ENCODE data around the genes IKBIP, SLC17A8, NR1H4 and CHPT1.

- PRO-cap: no peak
Measured at GRCh38 chr12:98575036-98575401, 18.5 kb upstream of the SLC25A3 start.

DNA sequence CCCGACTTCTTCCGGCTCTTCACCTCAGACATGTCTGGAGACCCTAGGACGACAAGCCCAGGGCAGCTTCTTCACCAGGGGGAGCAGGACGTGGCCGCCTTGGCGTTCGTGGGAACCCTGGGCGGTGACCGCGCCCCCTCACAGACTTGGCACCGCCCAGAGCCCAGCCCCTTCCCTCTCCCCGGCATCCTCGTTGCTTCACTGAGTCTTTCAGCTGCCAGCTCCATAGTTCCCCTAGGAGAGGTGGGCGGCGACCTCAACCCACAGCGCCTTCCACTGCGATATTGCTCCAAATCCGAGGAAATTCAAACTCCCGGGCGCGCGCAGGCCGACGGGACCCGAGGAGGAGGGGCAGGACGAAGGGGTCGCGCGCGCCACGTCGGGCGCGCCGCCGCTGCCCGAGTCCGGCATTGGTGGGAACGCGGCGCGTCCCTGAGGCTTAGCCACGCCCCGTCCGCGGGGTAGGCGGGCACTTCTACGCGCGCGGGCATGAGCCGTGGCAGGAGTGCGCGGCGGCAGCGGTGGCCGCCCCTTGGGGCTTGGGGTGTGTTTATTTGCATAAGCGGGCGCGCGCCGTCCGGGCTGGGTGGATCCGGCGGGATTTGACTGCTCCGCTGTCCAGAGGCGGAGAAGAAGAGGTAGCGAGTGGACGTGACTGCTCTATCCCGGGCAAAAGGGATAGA, at the start of gene IKBIP:
IKBIP (minus strand) TSS at position 119 of the 683 bp plus-strand sequence.
- PRO-cap: bidirectional peak, plus-strand start at position 201 of the sequence, minus-strand start at position 119 of the sequence; bidirectional peak, plus-strand start at position 621 of the sequence, minus-strand start at position 404 of the sequence

GRCh38 chr12:98772746-98773108, 127.6 kb downstream of the APAF1 start:
- PRO-cap: no peak

- PRO-cap: unidirectional peak, plus-strand start at chr12:100142095; unidirectional peak, plus-strand start at chr12:100142224; bidirectional peak, plus-strand start at chr12:100142431, minus-strand start at chr12:100142865
Measured at GRCh38 chr12:100141509-100142780, 729 bp downstream of the BLTP3B start.

- PRO-cap: bidirectional peak, plus-strand start at chr12:100164133, minus-strand start at chr12:100164014
Measured at GRCh38 chr12:100163794-100164460, 21.3 kb upstream of the BLTP3B start.

- PRO-cap: no peak
Measured at GRCh38 chr12:100268053-100268554, 1.1 kb downstream of the SCYL2 start.

DNA sequence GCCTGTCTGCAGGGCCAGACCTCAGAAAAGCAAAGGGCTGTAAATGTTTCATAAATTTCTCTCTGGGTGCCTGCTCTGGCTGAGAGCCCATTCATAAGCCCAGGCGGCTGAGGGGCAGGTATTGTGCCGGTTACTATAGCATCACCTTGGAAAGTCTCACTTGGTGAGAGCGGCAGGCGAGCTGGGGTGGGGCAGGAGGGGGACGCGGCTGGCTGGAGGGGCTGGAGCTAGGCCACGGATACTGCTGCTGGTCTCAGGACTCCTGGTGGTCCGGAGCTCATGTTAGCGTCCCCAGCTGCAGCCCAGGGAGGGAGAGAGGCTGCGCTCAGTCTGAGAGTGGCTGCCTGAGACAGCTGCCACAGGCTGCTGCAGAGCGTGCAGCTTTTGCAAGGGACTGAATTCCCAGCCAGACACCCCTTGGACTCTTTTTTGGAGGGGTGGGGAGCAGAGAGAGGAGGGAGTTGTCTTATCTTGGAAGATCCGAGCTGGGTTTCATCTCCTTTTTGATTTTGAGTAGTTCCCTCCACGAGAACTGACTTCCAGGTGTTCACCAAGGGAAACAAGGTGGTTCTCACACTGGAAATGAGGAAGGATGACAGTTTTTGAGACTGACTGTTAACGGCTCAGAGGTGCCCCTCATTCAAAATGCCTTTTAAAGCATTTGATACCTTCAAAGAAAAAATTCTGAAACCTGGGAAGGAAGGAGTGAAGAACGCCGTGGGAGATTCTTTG, at the start of gene SLC17A8:
SLC17A8 (plus strand) TSS at position 328 of the 732 bp plus-strand sequence.
- PRO-cap: no peak

GRCh38 chr12:100473488-100474217, at the start of gene NR1H4:
Gene NR1H4 (plus strand): TSS chr12:100473866.
- PRO-cap: no peak

GRCh38 chr12:100567216-100567706, 6.2 kb upstream of the GAS2L3 start:
- PRO-cap: no peak

- PRO-cap: no peak
Measured at GRCh38 chr12:101317209-101317587, 37.3 kb downstream of the UTP20 start.

GRCh38 chr12:101540059-101540609, 54.6 kb upstream of the MYBPC1 start:
- PRO-cap: no peak

DNA sequence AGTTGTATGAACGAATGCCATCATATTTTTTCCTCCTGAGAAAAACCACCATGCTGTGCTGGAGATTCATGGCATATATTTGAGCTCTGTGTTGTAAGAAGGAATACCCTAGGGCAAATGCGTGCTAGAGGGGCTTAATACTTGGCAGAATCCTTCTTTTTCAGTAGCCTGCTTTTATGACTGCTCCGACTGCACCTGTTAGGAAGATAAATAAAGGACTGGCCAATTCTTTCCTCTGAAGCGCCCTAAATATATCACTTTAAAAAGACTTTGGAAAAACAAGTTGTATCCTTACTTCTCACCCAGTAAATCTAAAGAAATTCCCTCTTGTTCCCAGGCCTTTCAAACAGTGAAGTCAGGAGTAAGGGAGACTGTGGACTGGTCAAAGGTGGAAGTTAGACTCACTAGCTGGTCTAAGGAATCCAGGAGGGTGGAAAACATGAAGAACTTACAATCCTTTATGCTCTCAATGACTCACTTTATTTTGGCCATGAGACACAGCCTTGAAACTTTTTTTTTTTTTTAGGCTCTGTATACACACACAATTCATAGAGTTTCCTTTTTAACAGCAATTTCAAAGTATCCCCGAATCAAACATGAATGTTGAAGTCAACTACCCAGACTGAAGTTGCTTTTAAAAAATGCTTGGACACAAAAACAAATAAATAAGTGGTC, 5.2 kb downstream of the MYBPC1 start:
- PRO-cap: no peak

GRCh38 chr12:101697548-101698027, at the start of gene CHPT1:
Gene CHPT1 (plus strand): TSS chr12:101697640.
- PRO-cap: bidirectional peak, plus-strand start at chr12:101697675, minus-strand start at chr12:101698256

DNA sequence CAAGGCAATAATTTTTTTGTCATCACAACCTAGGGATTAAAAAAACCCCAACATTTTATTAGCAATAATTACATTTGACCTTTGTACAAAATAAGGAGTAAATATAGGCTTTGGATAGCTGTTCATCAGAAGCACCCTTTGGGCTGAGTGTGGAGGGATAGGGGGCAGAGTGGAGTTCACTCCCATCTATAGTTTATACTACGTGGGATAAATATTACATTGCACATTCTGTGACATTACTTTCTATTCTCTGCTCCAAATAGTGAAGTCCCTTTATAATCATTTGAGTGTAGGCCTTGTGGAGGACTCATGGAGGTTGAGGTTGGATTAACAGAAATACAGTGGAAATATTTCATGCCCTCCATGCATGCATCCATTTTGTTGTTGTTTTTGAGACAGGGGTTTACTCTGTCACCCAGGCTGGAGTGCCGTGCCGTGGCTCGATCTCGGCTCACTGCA, 1.3 kb downstream of the CHPT1 start:
- PRO-cap: no peak

GRCh38 chr12:101791233-101791742, 39.5 kb downstream of the GNPTAB start:
- PRO-cap: no peak

DNA sequence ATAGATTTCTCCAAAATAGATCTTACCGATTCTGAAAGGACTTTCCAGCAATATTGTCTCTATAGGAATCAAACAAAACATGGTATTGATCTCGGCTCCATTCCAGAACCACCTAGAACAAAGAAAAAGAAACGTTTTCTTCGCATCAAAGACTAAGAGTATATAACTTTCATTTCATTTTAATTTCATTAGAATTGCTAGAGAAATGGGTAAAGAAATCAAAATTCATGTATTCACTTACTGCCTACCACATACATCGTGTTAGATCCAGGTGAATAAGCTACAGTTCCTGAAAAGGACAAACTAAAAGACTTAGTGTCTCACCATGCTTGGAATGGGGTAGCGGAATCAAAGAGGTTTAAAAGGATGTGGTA, 34.1 kb downstream of the GNPTAB start:
- PRO-cap: no peak

DNA sequence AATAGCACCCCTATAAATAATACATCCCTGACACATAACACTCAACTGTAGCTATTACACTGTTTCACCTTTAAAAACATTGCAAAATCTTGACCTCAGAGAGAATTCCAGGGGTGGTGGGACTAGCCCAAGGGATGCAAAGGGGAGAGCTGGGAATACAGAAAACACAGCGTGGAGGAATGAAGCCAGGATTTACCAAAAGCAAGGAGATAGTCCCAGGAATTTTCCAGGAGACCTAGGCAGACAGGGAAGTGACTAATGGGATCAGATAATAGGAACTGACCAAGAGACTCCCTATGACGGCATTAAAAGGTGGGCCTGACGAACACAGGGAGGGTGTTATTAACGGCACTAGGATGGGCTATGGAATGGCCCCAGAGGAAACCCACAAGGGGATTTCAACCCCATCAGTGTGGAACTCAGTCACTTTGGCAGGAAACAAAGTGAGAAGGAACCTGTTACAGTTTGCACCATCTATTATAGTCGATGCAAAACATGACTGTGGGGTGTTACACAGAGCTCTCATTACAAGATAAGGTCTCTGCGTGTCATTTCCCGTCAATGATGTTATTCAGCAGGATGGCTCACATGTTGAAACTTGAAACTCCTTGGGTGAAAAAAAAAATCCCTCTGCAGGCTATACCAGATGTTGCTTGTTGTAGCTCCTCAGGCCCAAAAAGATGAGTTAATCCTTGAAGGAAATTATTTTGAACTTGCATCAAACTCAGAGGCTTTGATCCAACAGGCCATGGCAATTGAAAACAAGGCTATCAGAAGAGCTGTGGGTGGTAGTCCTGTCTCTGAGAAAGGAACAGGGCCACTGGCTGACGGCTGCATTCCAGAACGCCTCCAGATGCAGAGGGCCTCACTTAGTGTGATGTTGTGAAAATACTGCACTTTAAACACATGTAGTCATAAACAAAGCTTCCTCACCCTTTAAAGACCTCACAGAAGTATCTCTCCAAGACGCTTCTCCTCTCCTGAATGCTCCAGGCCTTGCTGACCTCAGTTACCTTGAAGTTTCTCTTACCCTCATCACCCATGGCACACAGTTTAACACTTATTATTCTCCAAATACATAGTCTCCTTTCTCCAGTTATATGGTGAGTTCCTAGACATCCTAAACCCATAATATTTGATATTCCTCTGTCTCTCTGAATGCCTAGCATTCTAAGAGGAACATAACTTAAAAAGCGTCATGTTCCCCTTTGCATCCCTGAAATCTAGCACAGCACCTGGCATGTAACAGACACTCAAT, 58.9 kb downstream of the DRAM1 start:
- PRO-cap: no peak

GRCh38 chr12:103114608-103114966, 157.1 kb downstream of the ASCL1 start:
- PRO-cap: no peak

DNA sequence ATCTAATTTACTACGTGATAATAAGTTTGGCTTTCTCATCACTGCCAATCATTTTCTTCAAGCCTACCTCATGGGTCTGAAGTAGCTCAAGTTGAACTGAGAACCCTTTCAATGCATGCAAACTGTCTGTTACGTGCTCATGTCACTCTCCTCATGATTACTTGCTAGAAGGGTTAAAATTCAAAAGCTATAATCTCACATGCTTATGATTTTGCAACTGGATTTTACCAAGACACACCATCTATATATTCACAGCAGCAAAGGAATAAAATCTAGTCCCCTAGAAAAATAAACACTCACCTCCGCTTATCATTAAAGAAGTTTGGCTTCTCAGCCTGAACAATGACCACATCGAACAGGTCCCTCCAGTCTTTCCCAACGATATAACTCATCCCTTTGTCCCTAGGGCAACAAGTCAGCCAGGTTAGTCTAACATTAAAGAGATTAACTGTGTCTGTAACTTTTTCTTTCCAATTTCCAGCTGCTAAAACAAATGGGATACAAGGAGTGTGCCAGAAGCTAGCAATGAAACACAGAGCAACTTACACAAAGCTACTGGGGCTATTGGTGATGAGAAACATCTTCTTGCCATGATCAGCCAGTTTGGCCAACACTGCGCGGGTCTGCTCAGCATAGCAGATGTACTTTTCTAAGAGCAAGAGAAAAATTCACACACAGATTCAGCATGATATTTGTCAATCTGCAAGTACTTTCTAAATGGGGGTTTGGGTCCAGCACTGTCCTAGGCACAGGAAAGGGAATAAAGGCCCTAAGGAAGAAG, 48.0 kb downstream of the NT5DC3 start:
- PRO-cap: no peak

- PRO-cap: no peak
Measured at GRCh38 chr12:103801974-103802925, 38.8 kb downstream of the NT5DC3 start.

All from neuron (in vitro differentiated cells).